Uterus (tissue), 7 donors: ENCODE measurements around a stretch of chr17.

DNA sequence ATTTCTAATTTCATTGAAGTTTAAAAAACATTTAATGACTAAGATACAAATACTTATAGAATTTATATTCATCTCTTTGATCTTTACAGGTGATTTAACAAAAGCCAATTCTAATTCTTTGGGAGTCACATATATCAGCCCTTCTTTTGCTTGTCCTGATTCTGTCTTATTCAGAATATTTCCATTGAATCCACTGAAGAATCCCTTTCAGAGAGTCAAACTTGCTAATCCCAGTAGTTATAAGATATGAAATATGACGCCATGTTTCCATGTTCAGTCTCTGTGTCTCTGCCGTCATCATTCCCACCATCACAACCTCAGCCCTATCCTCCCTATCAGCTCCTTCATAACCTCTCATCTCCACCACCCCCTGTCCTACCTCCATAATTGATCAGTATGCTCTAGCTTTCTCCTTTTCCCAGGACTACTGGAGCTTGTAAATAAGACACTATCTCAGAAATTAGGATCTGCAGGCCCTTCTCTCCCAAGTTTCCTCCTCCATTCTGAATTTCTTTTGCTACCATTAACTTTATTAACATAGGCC, 159.9 kb upstream of the TOM1L1 start:
- PRO-cap, 4 experiments: no peak in any of the 4 experiments
- RAMPAGE, long total RNA, 2 experiments: no peak in any of the 2 experiments
- RRBS: no CpG with 5 or more reads among the region's 2 CpGs

DNA sequence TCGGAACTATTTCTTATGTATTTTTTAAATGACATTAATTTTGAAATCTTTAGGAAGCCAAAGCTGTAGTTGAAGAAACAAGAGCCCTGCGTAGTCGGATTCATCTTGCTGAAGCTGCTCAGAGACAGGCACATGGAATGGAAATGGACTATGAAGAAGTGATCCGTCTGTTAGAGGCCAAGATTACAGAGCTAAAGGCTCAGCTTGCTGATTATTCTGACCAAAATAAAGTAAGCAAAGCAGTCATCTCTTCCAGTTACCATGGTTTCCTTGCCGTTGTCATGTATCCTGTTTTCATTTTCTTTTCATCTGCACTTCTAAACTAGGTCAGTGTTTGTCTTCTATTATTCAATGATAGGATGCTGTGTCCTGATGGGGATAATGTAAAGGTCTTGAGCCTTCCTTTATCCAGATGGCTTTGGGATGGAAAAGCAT, 104.3 kb downstream of the STXBP4 start:
- PRO-cap, 4 experiments: no peak in any of the 4 experiments
- RAMPAGE, long total RNA, 2 experiments: no peak in any of the 2 experiments
- RRBS: no CpG with 5 or more reads among the region's 5 CpGs

- PRO-cap, 4 experiments: peak in 2 of 4 experiments; most common plus-strand start chr17:55285842 (in 2); most common minus-strand start chr17:55285583 (in 1)
- RAMPAGE, long total RNA, 2 experiments: no peak in any of the 2 experiments
- RRBS: no CpG with 5 or more reads among the region's 14 CpGs
These were observed 20.9 kb downstream of the HLF start for GRCh38 chr17:55285235-55286522.

GRCh38 chr17:55295254-55296089, 30.7 kb downstream of the HLF start:
- PRO-cap, 4 experiments: no peak in any of the 4 experiments
- RAMPAGE, long total RNA, 2 experiments: no peak in any of the 2 experiments
- RRBS: no CpG with 5 or more reads among the region's 9 CpGs

DNA sequence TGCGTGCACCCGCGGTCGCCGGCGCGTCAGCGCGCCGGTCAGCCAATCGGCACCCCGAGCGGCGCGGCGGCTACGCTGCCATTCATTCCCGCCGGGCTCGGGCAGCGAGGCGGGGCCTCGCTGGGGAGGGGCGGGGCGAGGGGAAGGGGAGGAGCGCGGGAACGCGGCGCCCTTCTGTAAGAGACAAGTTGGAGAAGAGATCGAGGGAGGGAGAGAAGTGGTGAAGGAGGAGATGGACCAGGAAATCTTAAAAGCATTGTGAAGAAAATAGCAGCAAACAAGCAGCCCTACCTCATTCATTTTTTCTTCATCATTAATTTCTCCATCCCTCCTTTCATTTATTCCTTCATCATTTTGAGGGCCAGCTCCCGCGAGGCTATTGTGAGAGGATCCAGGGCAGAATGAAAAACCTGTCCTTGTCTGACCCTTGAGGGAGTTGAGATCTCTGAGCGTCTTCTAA, 412 bp upstream of the MMD start:
- PRO-cap, 4 experiments: peak in 3 of 4 experiments; most common plus-strand start position 179 of the sequence (in 3)
- RAMPAGE, long total RNA, 2 experiments: no peak in any of the 2 experiments
- RRBS: 2% methylated on average over 10 of the region's 34 CpGs

- PRO-cap, 4 experiments: no peak in any of the 4 experiments
- RAMPAGE, long total RNA, 2 experiments: no peak in any of the 2 experiments
- RRBS: no CpG with 5 or more reads among the region's 9 CpGs
These were observed 1.4 kb upstream of the MMD start for GRCh38 chr17:55422856-55423659.

DNA sequence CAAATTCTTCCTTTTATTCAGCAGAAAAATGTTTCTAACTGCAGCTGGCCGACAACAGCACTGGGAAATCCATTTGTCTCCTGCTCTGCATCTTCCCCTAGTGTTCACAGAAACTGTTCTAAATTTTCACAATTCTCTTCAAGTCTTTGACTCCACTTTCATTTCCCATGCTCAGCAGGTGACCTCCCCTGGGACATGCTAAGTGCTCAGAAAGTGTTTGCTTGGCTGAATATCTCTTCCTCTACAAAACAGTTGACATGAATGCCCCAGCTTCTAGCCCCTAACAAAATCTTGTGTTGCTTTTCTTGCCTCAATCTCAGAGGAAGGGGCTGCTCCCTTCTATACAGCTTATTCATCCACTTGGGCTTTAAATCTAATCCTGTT, 15.7 kb upstream of the MMD start:
- PRO-cap, 4 experiments: no peak in any of the 4 experiments
- RAMPAGE, long total RNA, 2 experiments: no peak in any of the 2 experiments
- RRBS: no CpG with 5 or more reads among the region's 1 CpG

DNA sequence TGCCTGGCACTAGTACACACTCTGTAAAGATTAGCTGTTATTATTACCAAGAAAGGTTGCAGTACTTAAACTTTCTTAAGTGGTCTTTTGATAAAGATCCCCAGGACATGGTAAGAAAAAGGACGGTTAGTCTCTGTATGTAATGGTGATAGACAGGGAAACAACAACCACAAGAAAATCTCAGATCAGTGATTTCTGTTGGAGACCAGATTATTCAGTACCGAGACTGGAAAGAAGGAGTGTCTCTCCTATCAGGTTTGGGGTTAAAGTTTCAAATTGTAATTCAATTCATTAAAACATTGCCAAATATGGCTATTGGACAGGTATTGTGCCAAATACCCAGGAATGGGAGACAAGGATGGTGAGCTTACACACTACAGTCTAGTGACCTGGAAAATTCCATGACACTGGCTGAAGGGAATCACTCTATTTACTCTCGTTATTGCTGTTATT, 24.9 kb upstream of the MMD start:
- PRO-cap, 4 experiments: no peak in any of the 4 experiments
- RAMPAGE, long total RNA, 2 experiments: no peak in any of the 2 experiments
- RRBS: no CpG with 5 or more reads among the region's 3 CpGs

GRCh38 chr17:55577625-55578182, 145.0 kb downstream of the TMEM100 start:
- PRO-cap, 4 experiments: no peak in any of the 4 experiments
- RAMPAGE, long total RNA, 2 experiments: no peak in any of the 2 experiments
- RRBS: no CpG with 5 or more reads among the region's 17 CpGs

GRCh38 chr17:55699060-55699669, 23.5 kb downstream of the TMEM100 start:
- PRO-cap, 4 experiments: no peak in any of the 4 experiments
- RAMPAGE, long total RNA, 2 experiments: no peak in any of the 2 experiments
- RRBS: no CpG with 5 or more reads among the region's 7 CpGs

DNA sequence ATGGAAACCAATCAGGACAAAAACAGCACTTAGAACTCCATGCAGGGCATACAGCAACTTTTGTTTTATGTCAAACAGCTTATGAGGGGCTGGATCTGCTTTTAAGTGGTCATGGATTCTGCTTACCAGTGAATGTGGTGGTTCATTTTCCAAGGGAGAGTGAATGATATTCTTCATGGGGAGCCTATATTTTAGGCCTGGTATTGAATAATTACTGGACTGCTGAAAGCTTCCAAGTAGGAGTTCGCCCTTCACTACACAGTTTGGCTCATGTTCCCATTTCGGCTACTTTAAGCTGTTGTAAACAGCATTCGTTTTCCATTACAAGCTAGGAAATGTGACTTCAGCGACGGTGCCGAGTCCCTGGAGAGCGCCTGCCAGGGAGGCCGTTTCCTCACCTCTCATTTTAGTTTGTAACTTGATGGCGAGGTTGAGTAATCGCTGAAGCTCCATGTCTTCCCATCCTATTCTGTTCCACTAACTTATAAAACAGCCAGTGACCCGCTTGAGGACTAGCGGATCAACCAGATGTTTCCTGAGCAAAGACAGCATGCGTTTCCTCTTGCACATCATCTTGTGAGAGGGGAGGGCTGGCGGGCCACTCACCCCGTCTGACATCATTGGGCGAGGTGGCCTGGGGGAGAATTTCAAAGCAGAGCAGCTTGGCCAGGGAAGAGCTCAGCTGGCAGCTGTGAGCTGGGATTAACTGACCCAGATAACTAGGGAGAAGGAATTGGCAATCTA, 32.8 kb downstream of the PCTP start:
- PRO-cap, 4 experiments: peak in 2 of 4 experiments; most common plus-strand start position 655 of the sequence (in 1); most common minus-strand start position 265 of the sequence (in 2)
- RAMPAGE, long total RNA, 2 experiments: no peak in any of the 2 experiments
- RRBS: no CpG with 5 or more reads among the region's 16 CpGs

DNA sequence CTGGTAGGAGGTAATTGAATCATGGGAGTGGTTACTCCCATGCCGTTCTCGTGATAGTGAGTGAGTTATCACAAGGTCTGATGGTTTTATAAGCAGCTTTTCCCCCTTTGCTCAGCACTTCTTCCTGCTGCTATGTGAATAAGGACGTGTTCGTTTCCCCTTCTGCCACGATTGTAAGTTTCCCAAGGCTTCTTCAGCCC, 131.2 kb downstream of the PCTP start:
- PRO-cap, 4 experiments: no peak in any of the 4 experiments
- RAMPAGE, long total RNA, 2 experiments: no peak in any of the 2 experiments
- RRBS: no CpG with 5 or more reads among the region's 5 CpGs

- PRO-cap, 4 experiments: no peak in any of the 4 experiments
- RAMPAGE, long total RNA, 2 experiments: no peak in any of the 2 experiments
- RRBS: no CpG with 5 or more reads among the region's 5 CpGs
These were observed 19.3 kb downstream of the ANKFN1 start for GRCh38 chr17:56172300-56173207.

DNA sequence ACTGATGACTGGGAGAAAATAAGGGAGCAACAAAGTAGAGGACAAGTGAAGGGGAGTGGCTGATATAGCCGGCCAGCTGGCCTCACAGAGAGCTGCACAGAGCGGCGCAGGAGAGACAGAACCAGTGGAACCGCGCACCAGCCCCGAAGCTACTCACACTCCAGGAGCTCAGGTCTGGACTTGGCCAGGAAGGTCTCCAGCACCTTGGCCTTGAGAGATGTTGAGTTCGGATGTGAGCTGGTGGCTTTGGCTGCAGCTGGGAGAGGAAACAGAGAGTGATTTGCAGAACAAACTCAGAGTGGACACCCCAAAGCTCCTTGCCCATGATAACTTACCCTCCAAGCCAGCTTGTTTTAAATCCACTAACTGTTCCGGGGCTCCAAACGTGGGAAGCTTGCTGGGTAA, 18.7 kb downstream of the TRIM25 start:
- PRO-cap, 4 experiments: peak in 1 of 4 experiments; most common plus-strand start position 124 of the sequence (in 1)
- RAMPAGE, long total RNA, 2 experiments: no peak in any of the 2 experiments
- RRBS: no CpG with 5 or more reads among the region's 9 CpGs

DNA sequence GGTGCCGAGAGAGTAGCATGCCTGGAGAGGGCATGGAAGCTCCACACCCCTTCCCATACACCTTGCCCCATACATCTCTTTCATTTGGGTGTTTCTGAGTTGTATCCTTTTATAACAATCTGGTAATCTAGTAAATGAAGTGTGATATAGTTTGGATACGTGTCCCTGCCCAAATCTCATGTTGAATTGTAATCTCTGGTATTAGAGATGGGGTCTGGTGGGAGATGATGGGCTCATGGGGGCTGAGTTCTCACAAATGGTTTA, 45.3 kb downstream of the SCPEP1 start:
- PRO-cap, 4 experiments: no peak in any of the 4 experiments
- RAMPAGE, long total RNA, 2 experiments: no peak in any of the 2 experiments
- RRBS: no CpG with 5 or more reads among the region's 2 CpGs

DNA sequence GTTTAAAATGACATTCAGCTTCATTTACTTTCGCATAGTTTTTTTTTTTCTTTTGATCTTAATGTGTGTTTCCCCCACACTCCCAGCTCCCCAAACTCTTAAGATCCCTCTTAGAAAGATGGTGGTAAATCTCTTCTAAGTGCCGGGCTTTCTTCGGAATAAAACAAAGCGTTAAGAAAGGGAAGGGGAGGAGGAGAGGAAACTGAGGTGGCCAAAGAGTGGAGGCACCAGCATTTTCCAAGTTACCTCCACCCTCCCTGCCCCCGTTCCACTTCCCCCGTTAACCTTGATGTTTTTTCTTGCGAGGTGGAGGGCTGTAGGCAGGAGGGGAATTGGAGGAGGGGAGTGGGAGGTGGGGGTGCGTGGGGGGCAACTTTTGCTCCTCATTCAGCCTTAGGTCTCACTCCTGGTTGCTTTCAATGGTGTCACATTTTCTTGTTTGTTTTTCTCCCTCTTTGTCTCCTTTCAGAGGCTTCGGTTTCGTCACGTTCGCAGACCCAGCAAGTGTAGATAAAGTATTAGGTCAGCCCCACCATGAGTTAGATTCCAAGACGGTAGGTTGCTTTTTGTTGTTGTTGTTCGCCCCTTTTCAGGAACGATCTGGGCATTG, 1.6 kb downstream of the MSI2 start:
- PRO-cap, 4 experiments: peak in 2 of 4 experiments; most common plus-strand start position 199 of the sequence (in 1); most common minus-strand start position 512 of the sequence (in 1)
- RAMPAGE, long total RNA, 2 experiments: no peak in any of the 2 experiments
- RRBS: no CpG with 5 or more reads among the region's 15 CpGs

- PRO-cap, 4 experiments: no peak in any of the 4 experiments
- RAMPAGE, long total RNA, 2 experiments: no peak in any of the 2 experiments
- RRBS: no CpG with 5 or more reads among the region's 8 CpGs
These were observed 19.6 kb downstream of the MSI2 start for GRCh38 chr17:57275651-57276594.

DNA sequence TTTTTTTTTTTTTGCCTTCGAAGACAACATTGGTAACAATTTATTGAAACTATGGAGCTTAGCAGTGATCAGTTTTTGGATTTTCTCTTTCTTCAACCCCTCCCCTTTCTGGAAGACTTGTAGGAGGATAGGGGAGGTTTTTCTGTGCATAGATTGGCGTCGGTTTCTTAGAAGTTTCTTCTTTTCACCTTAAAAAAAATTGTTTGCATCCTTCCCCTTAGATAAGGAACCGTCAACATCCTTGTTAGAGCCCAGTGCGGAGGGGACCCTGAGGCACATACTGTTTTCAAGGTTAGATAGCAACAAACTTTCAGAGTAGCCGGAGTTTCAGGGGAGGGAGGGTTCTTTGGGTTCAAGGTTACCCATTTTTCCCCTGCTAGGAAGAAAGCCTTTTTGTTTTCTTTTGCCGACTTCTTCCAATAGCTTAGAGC, 28.6 kb downstream of the MSI2 start:
- PRO-cap, 4 experiments: no peak in any of the 4 experiments
- RAMPAGE, long total RNA, 2 experiments: no peak in any of the 2 experiments
- RRBS: no CpG with 5 or more reads among the region's 7 CpGs

DNA sequence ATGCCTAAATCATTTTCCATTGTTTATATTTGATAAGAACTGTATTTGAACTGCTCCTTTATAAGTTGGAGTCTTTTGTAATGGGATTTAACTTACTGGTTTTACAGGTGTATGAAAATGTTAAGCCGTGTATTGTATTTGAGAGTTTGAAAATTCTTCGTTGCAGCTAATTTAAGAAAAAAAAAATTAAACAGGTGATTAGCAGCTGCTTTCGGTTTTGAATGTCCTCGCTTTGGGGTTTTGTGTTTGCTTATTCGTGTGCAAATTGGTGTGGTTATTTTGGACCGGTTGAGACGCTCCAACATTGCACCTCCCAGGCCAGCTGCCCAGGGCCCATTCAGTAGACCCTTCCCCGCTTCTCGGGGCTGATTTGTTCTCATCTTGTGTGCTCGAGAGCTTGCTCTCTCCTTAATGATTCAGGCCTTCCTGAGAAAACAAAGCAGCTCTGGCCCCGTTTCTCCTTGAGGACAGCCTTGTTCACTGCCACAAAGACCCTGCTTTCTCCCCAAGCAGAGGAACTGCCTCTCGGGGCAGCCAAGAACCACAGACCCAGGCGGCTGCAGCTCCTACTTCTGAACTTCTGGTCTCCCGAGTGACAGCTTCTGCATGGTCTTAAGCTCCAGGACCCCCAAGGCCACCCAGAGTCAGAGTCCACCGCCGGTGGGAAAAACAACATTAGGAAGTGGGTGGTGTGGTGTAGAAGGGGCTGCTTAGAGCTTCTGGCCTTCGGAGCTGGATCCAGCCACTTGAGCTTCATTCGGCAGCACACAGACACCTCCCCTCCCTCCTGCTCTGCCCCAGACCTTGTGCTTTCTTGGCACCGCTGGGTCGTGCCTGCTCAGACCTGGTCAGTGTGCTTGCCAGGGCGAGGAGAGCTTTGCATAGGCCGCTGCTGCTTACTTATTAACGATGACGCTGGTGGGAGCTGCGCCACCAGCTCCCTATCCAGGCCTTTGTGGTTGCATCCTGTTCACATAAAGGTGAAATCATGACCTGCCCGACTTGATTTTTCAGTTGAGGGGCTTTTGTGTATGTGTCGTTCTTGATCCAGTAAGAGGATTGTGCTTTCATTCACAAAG, 100.7 kb downstream of the MSI2 start:
- PRO-cap, 4 experiments: peak in 2 of 4 experiments; most common plus-strand start position 909 of the sequence (in 2); most common minus-strand start position 853 of the sequence (in 2)
- RAMPAGE, long total RNA, 2 experiments: no peak in any of the 2 experiments
- RRBS: no CpG with 5 or more reads among the region's 27 CpGs

DNA sequence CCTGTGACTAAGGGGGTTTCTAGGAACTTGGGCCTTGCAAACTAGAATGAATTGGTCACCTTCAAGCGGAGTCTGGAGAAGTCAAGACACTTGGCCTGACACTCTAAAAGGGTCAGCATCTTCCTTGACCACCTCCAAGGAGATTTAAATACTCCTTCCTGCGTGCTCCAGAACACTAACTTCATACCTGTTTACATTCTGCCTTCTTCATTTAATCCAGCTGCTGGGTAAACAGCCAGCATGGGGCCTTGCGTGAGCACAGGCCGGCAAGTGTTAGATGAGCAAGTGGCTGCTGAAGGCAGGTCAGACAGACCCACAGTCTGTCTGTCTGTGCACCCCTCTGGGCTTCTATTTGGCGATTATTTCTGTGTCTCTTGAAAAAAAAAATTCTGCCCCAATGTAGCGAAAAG, 153.8 kb downstream of the MSI2 start:
- PRO-cap, 4 experiments: no peak in any of the 4 experiments
- RAMPAGE, long total RNA, 2 experiments: no peak in any of the 2 experiments
- RRBS: no CpG with 5 or more reads among the region's 6 CpGs